Mesangial cell (primary cell): Measurements from ENCODE around the genes UBA7, HYAL3, HYAL2 and C3orf18.

DNA sequence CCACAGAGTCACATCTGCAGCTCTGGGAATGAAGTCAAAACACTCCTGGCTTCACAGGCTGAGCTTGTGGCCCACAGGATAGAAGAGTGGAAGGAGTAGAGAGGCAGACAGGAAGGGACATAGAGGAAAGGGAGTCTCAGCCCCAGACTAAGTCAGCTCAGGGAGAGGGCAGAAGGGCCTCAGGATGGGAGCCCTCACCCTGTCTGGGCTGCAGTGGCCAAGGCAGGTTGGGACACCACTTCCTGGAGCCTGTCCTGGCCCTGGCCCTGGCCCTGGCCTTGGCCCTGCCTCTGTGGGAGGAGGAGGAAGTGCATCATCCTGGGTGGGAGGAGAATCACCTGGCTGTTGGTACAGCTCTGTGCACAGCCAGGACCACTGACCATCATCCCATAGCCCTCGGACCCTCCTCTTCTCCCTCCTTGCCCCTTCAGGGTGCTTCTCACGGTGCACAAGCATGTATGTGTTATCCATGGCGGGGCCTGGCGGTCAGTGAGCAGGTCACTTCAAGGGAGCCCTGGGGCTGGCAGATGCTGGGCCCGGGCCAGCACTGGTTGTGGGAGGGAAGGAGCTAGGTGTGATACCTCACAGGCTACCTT lies 8.3 kb upstream of the APEH start:
- RAMPAGE, long total RNA: no peak

GRCh38 chr3:49666507-49667028 lies 7.6 kb upstream of the APEH start:
- RAMPAGE, long total RNA: no peak

- RAMPAGE, long total RNA: no peak
Measured at GRCh38 chr3:49724626-49724964, 844 bp upstream of the GMPPB start.

DNA sequence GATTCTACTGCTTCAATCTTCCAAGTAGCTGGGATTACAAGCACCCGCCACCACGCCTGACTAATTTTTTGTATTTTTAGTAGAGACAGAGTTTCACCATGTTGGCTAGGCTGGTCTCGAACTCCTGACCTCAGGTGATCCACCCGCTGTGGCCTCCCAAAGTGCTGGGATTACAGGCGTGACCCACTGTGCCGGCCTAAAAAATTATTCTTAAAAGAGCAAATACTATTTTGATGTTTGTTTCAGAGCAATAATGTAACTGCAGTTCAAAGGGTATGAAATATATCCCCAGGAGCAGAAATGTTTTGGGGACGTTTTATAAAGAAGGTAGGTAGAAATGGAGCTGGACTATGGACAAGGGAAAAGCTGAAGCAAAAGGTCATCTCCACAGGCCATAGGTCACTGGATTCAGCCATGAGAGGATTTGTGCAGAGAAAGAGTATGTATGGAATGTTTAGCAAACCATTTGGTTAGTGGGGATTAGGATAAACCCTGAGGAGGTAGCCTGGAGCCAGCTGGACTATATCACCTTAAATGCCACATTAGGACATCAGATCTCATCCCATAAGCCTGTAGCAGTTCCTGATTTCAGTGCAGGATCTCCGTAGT lies 5.1 kb downstream of the IP6K1 start:
- RAMPAGE, long total RNA: no peak

GRCh38 chr3:49802778-49802941 lies 401 bp upstream of the INKA1 start:
- RAMPAGE, long total RNA: no peak

- RAMPAGE, long total RNA: no peak
Measured at GRCh38 chr3:49813804-49814566, at the start of gene UBA7. Gene UBA7 (minus strand): TSS chr3:49813953.

DNA sequence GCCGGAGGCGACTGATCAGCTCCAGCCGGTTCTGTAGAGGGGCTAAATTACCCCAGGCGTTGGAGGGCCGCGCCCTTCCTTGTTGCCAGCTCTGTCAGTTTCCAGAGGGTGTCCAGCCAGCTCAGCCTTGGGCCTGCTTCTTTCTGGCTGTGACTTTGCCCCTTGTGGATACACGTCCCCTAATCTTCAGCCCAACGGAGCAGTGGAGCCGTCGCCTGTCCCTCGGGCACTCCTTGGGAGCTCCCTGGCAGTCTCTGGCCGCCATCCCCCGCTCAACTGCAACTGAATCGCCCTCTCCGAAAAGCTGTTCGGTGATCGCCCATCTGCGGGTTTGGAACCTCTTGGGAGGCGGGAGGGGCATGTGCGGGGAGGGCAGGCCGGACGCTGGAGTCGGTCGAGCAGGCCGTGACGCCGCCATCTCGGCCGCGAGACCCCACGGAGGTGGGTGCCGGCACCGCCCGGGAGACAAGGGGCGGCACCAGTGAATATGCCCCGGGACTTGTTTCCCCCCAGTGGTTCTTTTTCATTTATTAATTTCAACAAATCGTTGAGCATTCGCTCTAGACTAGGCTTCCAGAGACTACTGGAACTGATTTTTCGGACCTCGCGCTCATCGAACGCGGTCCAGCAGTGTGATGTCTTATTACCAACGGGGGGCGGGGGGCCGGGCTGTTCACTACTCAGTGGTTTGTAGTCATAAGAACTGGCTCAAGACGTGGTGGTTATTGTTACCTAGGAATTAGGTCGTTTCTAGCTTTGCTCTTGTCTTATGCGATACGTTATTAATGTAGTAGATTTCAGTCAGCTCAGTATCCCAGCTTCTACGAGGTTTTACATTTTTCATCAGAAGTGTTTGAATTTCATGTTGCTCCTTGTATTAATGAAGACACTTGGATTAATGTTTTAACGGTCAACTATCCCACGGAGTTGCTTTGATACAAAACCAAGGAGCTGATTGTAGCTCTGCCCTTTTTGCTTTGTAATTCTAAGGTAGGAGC lies 685 bp downstream of the RBM5 start:
- RAMPAGE, long total RNA: no peak

- RAMPAGE, long total RNA: no peak
Measured at GRCh38 chr3:50122938-50123976, 31.9 kb upstream of the SEMA3F start.

DNA sequence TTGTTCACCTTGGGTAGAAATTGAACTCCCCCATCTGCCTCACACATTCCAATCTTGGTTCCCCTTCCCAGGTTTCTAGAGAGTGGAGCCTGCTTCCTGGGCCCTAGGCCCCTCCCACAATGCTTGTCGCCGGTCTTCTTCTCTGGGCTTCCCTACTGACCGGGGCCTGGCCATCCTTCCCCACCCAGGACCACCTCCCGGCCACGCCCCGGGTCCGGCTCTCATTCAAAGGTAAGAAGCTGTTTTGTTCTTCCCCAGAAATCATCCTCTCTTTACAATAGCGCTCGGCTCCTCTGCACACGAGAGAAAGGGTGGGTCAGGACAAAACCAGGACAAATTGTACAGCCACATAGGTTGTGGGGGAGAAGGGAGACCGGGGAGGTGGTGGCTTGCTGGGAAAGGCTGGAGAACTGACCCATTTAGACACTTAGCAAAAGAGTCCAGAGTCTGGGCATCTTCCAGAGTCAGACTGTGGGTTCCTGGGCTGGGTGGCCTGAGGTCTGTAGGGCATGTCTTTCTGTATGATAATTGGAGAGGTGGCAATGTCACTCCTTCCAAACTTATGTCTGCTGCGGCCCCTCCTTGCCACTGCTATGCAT lies 4.5 kb downstream of the SEMA3F start:
- RAMPAGE, long total RNA: no peak

- RAMPAGE, long total RNA: no peak
Measured at GRCh38 chr3:50173624-50174229, 17.7 kb upstream of the GNAT1 start.

DNA sequence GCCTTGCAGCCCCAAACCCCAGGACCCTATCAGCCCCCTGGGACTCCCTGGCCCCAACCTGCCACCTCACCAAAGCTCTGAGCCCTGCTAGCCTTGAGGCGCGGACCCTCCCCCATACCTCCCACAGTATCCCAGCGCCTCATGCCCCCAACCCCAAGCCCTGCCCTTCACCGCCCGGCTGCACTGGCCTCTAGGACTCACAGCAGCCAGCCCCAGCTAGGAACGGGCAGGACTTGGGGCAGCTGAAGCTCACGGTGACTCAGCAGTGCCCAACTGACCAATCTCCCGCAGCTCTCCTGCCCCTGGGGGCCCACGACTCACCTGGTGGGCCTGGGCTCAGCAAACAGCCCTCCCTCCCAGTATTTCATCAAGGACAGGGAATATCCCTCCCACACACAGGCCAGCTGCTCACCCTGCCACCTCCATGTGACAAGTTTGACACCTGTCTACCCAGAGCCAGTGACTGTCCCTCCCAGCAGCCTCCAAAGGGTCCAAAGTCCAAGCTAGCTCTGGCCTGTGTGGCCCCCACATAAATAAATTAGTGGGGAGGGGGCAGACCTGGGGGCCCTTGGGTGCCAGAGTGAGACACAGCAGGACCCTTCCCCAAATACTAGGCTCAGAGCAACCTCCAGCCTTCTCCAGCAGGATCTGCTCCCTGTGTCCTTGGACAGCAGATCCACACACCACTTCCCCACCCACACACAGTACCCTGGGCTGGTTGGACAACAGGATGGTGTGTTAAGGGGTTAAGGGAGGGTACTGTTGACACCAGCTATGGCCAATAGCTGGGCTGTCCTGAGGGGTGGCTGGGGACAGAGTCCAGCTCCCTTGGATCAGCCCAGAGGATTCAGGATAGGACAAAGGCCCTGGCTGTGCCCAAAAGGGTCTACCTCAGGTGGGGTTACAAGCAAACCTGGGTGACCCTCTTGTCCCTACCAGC lies 4.2 kb downstream of the GNAT1 start:
- RAMPAGE, long total RNA: no peak

GRCh38 chr3:50207179-50208186 lies 2.4 kb downstream of the SLC38A3 start:
- RAMPAGE, long total RNA: no peak

DNA sequence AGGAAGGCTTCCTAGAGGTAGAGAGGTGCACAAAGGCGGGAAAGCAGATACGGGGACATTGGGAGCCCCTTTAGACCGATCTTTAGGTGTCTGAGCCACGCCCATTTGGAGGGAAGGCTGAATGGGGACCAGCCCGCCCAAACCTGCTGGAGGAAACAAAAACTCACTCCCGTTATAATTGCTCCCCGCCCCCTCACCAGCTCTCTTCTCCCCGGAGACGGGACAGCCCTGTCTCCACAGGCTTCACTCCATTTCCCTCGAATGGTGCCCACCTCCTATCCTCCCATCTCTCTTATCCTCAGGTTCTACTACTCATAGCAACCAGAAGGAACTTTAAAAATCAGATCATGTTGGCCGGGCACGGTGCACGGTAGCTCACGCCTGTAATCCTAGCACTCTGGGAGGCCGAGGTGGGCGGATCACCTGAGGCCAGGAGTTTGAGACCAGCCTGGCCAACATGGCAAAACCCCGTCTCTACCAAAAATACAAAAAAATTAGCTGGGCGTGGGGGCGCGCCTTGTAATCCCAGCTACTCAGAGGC lies 8.0 kb upstream of the GNAI2 start:
- RAMPAGE, long total RNA: no peak

- RAMPAGE, long total RNA: no peak
Measured at GRCh38 chr3:50248244-50248736, 12.3 kb downstream of the GNAI2 start.

DNA sequence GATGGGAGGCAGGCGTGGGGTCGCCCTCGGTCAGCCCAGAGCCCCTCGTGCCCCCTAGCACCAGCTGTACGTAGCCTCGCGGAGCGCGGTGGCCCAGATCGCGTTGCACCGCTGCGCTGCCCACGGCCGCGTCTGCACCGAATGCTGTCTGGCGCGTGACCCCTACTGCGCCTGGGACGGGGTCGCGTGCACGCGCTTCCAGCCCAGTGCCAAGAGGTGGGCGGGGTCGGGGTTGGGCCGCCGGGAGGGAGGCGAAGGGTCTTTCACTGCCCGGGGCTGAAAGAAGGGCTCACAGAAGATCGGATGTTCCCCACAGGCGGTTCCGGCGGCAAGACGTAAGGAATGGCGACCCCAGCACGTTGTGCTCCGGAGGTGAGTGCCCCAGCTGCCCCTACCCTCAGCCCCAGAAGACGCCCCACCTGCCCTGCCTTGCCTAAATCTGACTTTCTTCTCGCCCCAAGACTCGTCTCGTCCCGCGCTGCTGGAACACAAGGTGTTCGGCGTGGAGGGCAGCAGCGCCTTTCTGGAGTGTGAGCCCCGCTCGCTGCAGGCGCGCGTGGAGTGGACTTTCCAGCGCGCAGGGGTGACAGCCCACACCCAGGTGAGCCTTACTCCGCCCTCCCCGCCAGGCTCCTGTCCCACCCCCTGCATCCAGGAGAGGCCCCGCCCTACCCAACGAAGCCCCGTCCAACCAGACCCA lies 3.5 kb upstream of the LSMEM2 start:
- RAMPAGE, long total RNA: no peak

DNA sequence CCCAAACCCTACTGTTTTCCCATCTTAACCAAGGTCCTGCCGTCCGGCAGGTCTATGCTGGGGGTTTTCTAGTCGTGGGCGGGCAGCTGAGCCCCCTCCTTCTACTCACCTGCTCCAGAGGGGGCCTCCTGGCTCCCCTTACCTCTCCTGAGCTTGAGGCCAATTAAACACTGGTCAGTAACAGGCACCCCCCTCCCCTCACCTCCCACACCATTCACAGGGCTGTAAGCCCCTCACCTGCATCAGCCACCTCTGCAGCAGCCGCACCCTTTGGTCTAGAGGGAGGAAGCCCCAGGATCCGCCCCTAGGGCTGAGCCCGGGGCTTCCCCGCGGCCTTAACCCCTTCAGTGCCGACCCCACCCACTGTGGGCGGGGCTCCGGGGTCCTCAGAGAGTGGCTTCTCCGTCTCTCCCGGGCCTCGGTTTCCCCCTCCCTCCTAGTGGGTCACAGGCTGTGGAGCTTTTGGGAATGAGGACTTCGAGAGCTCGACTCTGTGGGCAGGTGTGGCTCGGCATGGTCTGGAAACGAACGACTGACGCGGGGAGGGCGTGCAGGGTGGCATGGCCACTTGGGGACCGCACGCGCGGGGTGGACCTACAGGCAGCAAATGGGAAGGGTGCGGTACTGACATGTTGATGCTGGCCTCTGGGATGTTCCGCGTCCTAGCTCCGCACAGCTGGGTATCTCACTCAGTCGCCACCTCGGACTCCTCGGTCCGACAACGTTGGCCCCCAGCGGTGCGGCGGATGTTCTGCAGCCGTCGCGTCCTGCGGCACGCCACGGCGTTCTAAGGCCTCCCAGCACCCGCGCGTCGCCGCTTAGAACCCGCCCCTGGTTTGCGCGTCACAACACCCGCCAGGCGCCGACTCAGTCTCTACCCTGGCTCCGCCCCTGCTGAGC lies at the start of gene HYAL3:
Gene HYAL3, minus strand, starts transcription at position 822 of the 900 bp plus-strand sequence.
- RAMPAGE, long total RNA: start-site peak on the minus strand centred at position 750 of the sequence, 80 bp wide, 73 reads

DNA sequence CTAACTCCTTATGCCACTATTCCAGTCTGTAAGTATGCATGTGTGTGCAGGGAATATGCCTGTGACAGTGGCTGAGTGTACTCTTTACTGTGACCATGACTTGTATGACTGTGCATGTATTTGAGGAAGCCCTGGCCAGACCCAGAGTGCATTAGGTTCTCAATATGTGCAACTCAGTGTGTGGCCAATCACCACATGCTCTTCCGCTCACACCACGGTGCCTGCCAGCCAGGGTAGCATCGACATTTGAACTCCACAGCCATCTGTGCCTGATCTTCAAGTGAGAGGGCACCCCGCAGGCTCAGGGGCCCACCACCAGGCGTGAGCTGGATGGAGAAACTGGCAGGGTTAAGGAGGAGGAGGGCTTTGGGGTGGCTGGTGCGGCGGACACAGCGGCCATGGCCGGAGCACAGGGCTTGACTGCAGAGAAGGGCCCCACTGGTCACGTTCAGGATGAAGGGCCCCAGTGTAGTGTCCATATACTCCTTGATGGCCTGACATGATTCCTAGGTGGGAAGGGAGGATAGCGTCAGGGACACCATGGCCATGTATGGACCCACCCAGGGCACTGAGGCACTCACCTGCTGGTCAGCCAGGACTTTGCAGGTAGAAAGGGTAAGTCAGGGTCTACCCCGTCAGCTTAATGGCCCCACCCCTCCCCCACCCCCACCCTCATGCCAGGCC lies 1.2 kb upstream of the HYAL3 start:
- RAMPAGE, long total RNA: no peak

- RAMPAGE, long total RNA: no peak
Measured at GRCh38 chr3:50322317-50323448, at the start of gene HYAL2. Gene HYAL2 (minus strand): TSS chr3:50322745.

DNA sequence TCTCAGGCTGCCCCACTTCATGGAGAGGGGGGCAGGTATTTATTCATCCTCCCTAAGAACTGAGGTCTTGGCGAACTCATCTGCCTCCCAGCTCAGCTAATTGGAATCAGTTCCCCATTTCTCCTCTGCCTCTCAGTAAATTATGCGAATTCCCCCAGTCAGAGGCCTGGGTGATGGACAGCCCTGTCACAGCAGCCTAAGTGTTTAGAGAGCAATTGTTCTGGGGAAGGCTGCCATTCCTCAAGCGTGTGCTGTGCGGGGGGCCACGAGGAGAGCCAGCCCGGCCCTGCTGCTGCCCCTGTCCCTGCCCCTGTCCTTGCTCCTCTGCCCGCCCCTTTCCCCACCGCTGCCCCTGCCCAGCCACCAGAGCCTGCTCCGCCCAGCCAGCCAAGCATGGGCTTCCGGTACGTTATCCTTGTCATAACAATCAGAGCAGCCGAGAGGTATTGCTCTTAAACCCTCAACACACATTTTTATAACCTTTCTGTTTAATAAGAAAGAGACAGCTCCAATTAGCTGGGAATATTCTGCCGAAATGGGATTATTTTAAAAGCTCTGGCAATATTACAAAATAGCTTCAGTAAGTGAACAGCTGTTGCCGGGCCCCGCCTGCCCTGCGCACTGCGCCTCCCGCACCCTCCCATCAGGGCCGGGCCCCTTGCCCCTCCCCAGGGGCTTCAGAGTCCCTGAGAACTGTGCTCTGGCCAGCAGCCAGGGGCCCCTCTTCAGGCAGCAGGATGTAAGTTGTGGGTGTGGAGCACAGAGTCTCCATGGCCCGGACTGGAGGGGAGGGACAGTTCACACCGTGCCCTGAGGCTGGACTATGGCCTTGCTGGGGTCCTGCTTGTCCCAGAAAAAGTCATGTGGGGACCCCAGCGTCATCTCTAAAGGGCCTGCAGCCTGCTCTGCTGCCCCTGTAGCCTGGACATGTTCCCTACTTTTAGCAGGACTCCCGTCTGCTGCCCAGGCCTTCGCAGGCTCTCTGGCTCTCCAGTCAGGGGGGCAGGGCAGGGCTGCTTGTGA lies 12.4 kb upstream of the CACNA2D2 start:
- RAMPAGE, long total RNA: no peak

DNA sequence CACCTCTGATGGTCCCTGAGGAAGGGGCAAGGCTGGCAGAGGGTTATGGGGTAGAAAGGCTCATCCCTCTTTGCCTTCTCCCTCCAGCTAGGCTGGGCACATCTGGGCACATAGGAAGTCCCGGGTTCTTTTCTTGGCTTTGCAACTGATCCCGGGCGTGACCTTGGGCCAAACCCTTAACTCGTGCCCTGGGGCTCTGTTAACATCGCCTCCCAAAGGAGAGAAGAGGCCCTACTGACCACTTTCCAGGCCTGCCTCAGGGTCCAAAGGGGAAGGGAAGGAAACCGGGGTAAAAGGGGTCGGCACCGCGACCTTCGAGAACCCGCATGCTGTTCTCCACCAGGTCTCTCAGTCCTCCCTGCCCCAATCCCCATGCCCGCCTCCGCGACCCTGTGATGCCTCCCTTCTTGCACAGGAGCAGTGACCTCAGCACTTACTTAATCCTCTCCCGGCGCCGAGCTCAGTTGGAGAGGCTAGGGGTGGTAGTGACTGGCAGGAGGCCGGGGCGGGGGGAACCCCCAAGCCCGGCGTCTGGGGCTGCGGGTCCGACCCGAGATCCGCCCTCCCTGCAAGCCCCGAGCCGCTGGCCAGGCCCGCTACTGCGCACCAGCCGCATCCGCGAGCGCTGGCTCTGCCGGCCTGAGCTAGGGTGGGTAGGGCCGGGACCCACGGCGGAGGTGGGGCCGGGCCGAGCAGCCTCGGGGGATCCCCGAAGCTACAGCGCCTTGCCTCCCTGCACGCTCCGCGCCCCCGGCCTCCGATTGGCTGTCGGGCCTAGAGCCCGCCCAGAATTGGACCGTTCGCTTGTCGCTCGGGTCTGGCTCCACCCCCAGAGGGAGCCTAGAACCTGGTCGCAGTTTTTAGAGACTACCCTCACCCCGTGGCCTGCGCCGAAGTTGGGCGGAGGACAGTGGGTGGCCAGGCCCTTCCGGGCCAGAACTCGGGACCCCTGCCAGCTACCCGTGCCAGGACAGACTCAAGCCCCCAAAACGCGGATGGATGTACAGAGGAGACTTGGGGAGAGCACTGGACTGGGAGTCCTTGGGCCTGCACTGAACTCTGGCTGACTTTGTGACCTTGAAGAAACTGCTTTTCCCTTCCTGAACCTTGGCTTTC lies at the start of gene C3orf18:
Gene C3orf18, minus strand, starts transcription at position 722 of the 1,116 bp plus-strand sequence.
- RAMPAGE, long total RNA: no peak